Endometrial microvascular endothelial cells (primary cell): ENCODE data around the gene DNMT3A.

DNA sequence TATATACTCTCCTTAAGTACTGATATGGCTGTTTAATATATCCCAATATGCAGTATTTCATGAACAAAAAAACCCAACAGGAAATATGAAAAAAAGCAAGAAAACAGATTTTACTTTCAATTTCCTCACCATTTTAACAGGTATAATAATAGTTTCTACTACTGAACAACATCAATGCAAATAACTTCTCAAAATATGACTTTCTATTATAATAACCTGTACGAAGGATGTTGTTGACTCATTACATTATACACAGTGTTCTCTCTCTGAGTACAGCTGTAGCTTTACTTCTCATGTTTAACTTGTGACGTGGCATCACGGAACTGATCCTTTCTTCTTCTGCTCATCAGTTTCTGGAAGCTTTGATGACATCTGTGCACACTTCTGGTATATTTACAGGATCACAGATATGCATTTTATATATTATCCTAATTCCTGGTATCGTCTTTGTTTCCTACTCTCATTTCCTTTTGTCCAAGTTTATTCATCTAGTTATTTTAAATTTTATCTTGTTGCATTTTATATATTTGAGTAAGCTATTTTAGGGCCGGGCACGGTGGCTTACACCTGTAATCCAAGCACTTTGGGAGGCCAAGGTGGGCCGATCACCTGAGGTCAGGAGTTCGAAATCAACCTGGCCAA is 40.1 kb downstream of the FAM228A start:
- RAMPAGE, long total RNA = no peak

- RAMPAGE, long total RNA = no peak
These were observed 64.5 kb downstream of the FAM228A start for GRCh38 chr2:24239226-24239864.

GRCh38 chr2:24303768-24304149 is 56.6 kb downstream of the ITSN2 start:
- RAMPAGE, long total RNA = no peak

DNA sequence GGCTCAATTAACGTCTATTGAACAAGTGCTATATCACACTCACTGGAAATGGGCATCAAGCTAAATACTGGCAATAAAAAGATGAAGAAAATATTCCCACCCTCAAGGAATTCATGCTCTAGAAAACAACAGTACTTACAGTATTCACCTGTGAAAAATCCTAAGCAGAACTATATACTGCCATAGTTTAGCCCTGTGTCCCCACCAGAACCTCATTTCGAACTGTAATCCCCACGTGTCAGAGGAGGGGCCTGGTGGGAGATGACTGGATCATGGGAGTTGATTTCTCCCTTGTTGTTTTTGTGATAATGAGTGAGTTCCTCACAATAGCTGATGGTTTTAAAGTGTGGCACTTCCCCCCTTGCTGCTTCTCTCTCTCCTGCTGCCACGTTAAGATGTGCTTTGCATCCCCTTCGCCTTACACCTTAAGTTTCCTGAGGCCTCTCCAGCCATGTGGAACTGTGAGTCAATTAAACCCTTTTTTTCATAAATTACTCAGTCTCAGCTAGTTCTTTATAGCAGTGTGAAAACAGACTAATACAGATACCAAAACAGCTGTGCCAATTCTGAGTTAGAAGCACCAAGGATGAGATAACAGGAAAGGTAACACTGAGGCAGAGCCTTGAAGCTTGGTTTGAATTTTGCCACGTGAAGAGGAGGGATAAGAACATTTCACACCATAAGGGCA is 44.8 kb downstream of the ITSN2 start:
- RAMPAGE, long total RNA = no peak

DNA sequence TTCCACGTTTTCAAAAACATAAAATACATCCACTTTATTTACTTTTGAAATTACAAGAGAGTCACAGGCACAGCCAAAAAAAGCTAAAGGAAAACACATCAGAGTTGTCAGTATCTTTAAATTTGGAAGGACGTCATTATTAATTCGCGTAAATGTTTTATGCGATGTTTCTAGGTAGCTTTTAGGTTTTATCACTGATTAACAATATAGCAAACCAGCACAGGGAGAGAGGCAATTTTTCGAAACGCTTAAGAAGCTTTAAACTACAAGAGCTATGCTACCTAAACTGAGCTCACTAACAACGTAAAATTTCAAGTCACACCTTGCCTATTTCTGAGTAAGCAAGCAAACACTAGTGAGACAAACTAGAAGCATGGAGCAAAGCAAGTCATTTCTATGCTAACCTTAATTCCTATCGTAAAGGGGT is 1.3 kb downstream of the ITSN2 start:
- RAMPAGE, long total RNA = no peak

- RAMPAGE, long total RNA = no peak
These were observed 4.8 kb upstream of the ITSN2 start for GRCh38 chr2:24364921-24365781.

DNA sequence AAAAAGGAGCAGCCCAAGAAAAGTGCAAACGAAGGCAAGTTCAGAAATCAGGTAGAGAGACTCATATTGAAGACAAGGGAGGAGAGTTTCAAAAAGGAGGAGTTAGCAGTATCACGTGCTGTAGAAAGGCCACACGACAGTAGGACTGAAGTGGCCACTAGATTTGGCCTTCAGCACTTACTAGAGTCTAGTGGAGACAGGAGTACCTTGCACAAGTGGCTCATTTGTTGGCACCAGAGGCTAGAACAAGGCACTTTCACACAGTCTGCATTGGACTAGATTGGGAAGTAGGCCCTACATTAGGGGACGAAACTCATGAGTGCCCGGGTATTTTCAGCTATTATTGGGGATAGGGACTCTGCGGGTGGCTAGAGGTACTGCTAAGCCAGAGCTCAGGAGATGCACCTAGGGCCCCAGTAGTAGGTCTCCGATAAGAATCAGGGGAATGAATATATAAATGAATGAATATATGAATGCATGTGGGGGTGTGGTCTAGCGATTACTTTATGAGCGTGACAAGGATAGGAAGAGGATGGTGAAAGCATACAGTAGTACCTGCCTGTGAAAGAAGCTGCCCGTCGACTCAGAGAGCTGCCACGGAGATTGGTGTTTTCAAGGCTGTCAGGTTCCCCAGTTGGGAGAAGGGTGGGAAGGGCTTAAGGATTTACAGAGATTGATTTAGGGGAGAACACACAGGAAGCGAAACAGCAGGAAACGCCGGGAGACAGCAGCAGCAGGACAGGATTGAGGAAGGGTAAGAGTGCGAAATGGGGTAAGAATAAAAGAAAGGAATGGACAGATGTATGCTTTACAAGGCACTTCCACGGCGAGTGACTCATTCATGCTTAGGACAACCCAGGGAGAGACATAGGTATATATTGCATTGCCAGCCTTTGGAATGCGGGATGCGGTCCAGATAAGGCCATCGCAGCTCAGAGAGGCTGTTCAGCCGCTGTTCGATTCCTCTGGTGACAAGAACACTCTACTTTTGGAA is 1.3 kb upstream of the NCOA1 start:
- RAMPAGE, long total RNA = no peak

- RAMPAGE, long total RNA = no peak
These were observed 30.7 kb downstream of the PTRHD1 start for GRCh38 chr2:24762431-24762891.

- RAMPAGE, long total RNA = no peak
These were observed 61.1 kb downstream of the ADCY3 start for GRCh38 chr2:24858932-24859354.

GRCh38 chr2:24873427-24874509 is 46.3 kb downstream of the ADCY3 start:
- RAMPAGE, long total RNA = no peak

DNA sequence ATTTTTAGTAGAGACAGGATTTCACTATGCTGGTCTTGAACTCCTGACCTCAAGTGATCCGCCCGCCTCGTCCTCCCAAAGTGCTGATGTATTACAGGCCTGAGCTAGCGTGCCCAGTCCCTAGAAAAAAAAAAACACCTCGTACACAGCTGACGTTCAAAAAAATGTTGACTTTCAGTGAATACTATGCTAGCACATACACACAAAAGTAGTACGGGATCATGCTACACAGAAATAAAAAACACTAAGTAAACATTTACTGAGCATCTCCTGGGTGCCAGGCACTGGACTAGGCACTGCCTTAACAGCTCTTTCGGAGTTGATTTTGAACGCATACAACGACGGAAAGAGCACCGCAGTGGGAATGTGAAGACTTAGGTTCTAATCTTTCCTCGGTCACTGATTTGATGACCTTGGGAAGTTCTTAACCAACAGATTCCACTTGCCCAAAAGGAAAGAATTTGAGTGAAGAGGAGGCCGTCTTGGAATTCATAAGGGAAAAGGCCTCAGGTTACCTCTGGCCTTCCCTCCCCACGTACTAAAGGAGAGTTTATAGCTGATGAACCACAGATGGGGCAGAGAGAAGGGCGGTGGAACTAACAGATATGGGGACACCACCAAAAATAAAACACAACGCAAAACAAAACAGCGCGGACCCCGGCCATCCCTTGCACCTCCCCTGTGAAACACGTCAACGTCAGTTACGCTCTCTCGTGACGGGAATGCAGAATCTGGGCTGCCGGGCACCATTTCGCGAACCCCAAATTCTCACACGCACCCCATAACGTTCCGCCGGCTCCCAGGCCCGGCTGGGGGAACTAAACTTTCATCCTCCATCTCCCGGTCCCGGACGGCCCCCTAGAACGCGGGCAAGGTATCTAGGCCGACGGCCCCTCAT is 868 bp downstream of the DNAJC27 start:
- RAMPAGE, long total RNA = no peak

GRCh38 chr2:25062253-25062761 is 20.4 kb downstream of the EFR3B start:
- RAMPAGE, long total RNA = no peak

- RAMPAGE, long total RNA = no peak
These were observed 36.7 kb downstream of the POMC start for GRCh38 chr2:25131508-25132297.

GRCh38 chr2:25204070-25204963 is 35.9 kb upstream of the POMC start:
- RAMPAGE, long total RNA = no peak

DNA sequence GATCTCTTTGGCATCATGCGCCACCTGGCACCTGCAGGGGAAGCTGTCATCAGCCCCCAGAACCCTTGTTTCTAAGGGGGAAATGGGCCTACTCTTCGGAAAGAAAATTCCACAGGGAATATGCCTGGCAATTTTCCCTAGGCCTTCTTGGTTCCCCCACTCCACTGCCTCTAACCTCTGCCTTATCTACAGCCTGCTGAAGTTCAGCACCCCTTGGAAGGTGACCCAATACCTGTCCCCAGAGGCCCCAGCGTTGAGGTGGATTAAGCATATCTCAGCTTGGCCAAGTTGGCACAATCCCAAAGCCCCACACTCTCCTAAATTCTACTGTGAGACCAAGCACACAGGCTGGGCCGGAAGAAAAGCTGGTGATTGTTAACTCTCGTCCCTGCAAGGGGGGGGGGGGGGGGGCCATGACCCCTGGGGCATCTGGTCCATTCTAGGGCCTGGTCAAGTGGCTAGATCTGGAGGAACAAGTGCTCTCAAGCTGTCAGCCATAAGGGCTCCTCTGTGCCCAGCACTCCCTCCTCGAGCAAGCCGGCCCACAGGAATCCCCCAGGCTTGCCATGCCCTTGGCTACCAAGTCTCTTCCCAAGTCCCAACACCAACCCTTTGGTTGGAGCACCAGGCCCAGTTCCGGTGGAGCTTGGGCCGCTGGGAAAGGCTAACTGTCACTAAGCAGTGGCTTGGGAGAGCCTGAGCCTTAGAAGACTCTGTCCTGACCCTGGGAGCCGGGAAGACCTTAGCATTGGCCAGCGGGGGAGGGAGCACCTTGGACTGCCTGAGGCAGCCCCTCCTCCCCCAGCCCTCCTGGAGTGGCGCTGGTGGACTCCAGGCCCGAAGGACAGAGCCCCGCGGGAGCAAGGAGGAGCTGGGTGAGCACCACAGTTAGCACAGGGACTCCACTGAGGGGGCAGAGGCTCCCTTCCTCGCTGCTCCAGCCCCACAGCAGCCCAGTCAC is 62.3 kb upstream of the POMC start:
- RAMPAGE, long total RNA = no peak

DNA sequence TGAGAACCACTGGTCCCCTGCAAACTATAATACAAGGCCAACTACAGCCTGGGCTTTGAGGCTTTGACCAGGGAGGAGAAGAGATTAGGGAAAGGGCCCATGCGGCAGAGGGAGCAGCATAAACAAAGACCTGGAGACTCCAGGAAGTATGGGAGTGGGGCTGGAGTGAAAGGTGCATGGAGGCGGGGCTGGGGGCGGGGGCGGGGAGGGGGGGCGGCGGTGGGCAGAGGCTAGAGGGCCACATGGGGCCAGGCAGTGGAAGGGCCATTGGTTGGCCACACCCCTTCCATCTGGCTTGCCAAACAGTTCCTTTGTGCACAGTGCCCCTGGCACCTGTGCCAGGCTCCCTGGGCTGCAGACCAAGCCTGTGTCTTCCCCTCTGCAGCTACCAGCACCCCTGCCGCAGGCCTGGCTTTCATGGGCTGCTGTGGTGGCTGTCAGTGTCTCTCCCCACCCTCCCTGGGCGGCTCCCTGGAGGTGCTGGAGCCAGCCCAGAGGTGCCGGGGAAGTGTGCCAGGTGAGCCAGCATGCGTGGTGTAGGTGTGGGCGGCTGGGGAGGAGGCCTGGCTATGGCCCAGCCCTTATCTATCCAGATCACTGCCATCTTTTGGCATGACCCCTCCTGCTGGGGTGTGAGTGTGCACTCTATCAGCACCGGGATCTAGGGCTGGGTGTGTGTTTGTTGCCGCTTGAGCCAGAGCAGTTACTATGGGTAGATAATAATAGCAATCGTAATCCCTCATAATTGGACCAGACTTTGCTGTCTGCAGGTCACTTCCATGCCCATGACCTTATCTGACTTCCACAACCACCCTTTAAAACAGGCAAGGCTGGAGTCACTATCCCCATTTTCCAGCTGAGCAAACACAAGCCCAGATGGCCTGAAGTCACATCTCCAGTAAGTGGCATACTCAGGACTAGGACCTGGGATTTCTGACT is 30.5 kb downstream of the DNMT3A start:
- RAMPAGE, long total RNA = no peak

- RAMPAGE, long total RNA = no peak
These were observed 25.4 kb downstream of the DNMT3A start for GRCh38 chr2:25316297-25316762.

DNA sequence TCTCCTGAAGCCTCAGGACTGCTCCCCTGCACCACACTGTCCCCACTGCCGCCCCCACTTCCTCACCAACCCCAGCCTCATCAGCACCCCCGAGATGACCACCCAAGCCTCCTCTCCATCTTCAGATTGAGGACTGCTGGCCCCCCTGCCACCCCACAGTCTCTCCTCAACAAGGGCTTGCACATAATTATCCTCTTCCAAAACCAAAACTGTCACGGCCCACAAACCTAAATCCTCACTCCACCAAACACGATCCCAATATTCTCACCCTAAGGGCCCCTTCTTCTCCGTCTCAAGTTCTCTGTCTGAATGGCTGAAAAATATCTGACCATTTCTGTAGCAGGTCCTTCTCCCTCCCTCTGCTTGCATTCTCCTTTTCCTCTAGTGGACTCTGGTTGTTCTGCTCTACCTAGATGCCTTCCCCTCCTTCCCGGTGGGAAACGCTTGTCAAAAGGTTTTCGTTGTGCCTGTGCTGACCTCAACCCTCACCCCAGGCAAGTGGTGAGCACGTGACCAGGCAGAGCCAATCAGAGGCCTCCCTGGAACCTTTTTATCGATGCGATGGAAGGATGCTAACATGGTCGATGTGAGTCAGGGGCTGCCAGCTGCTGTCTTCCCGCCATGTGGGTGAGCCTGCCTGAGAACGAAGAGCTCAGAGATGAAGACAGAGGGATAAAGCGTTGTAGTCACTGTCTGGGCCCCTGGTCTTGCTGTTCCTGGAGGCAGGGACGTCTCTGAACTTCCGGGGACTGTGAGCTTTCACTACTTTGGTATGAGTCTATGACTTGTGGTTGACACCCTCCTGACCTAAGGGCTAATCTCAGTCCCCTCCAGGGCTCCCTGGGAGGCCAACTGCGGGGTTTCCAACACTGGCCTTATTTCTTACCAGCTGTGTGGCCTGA is 18.9 kb downstream of the DNMT3A start:
- RAMPAGE, long total RNA = no peak

GRCh38 chr2:25339627-25340092 is 2.1 kb downstream of the DNMT3A start:
- RAMPAGE, long total RNA = no peak

DNA sequence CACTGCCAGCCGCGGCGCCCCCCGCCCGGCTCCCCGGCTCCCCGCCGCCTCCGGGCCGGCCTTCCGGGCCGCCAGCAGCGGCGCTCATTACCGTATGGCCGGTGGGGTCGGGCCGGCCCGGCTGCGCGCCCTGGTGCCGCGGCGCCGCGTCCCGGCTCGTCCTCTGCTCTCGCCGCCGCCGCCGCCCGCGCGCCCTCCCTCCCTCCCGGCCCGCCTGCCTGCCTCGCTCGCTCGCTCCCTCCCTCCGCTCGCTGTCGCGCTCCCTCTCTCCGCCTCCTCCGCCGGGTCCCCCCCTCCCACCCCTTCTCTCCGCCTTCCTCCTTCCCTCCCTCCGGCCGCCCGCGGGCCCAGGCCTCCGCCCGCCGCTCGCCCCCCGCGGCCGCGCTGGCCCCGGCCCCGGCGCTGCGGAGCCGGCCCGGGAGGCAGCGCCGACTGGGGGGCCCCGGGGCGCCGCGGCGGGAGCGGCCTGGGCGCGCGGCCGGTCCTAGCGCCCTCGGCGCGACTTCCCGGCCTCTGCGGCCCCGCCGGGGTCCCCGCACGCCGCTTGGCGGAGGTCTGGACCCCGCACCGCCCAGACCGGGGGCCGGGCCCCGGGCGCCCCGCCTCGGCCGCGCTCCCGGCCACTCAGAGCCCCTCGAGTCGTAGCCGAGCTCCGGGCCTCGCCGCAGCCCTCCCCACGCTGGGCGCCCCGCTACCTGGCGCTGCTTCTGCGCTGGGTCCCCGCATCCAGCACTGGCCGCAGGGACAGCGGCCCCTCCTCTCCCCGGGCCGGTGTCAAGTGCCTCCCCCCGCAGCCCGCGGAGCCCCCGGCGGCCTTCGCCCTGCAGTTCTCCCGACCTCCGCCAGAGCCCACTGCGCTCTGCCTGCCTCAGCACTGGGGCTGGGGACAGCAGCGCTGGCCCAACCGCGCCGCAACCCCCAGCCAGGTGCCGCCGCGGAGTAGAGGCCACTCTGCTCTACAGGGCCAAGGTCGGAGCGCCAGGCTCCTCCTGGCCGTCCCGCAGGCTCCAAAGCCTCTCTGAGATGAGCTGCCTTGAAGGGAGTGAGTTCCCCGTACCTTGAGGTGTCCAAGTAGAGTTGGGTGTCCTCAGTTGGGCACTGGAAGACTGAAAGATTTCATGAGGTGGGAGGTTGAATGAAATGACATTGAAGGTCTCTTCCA is at the start of gene DNMT3A:
TSS of gene DNMT3A (minus strand) at position 191 of the 1,162 bp plus-strand sequence.
- RAMPAGE, long total RNA = no peak